Metastatic Pancreatic Carcinoma in the Ovary (tissue), 1 donor: ENCODE measurements around the gene MDM1.

GRCh38 chr12:66235091-66235933 is 46.3 kb downstream of the IRAK3 start:
- PRO-cap, result no peak

- PRO-cap, result no peak
These were observed 2.1 kb downstream of the HELB start for GRCh38 chr12:66304081-66305157.

DNA sequence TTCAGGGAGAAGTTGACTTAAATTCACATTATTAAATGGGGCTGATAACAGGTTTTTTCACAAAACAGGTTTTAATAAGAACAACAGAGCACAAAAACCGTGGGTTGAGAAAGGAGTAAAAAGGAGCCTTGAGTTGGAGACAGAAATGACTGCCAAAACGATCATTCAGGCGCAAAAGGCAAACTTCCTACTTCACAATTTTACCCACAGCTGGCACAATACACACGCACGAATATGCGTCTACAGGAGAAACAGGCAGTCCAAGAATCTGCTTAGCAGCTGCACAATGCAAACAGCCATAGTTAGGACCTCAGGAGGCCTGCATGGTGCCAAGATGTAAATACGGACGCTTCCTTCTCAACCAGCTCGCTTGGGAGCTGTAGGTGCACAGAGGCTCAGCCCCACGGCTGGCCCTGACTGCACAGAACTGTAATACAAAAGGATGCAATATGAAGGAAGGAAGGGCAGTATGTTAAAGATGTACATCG is 250.1 kb upstream of the CAND1 start:
- PRO-cap, result no peak

- PRO-cap, result no peak
These were observed 53.8 kb downstream of the CAND1 start for GRCh38 chr12:67322761-67323554.

GRCh38 chr12:67354476-67354779 is 85.3 kb downstream of the CAND1 start:
- PRO-cap, result no peak

DNA sequence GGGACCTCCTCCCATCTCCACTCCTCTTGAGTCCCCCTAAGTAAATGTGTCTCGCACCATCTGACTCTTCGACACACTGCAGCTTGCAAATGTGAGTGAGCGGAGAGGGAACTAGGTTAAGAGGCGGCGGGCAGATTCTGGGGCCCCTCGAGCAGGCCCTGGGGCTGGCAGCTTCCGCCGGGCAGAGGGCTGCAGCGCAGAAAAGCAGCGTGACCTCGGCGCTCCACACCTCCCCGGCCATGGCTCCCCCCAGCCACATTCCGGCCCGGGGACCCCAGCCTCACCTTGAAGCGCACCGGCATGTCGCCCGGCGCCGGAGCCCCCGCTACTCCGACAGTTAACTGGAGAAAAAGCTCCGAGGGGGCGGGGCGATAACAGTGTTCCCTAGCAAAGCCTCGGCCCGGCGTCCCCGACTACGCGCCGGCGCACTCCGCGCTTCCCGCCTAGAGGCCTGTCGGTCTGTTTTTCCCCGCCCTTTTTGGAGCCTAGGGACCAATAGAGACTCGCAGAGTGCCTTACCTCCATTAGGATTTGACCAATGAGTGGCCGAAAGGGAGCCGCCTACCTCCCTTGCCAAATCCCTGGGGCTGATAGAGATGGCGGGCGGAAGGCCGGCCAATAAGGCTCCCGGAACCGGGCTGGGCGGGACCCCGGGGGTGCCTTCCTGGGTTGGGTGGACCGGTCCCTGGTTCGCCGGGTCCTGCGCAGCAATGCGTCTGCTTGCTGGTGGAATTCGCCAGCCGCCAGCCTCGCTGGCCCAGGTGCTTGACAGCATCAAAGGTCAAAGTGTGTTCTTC is at the start of gene MDM1:
Gene MDM1 (minus strand): TSS at position 419 of the 797 bp plus-strand sequence.
- PRO-cap, result bidirectional peak, plus-strand start at position 688 of the sequence, minus-strand start at position 343 of the sequence

DNA sequence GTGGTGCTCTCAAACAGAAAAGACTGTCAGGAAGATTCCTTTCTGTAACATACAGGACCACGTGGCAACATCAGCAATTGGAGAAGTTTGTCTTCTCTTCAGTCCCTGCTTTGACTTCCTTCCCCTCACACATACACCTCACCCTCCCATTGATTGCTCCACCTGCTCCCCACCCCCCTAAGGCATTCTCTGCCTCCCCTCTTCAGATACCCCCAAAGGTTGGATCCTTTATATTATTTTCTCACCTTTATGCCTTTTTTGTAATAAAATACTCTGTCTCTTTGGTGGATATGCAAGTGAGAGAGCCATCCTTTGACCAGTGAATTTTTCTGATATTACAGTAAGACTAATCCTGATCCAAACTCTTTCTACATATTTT is 36.3 kb upstream of the MDM1 start:
- PRO-cap, result no peak

GRCh38 chr12:68440120-68440446 is 107.9 kb upstream of the MDM1 start:
- PRO-cap, result no peak

DNA sequence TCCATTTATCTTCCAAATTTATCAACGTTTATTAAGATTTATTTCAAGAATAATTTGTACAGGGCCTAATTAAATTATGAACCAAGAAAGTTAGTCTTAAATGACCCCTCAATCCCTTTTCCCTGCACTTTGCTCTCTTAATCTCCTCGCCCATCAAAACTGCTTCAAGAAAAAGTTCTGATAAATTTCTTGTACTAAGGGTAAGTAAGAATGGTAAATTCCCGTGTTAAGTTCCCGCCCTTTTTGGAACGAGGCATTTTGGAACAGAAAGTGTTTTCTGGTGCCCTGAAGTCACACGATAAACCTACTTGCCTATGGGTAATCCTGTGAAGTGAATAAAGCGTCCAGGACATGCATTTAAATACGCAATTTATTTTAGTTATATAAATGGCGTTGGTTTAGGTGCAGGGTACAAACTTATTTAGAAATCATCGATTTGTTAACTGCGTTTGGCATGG is 820 bp upstream of the RAP1B start:
- PRO-cap, result no peak

- PRO-cap, result no peak
These were observed 11.6 kb upstream of the CPM start for GRCh38 chr12:68944597-68945009.

- PRO-cap, result no peak
These were observed 23.7 kb downstream of the CPSF6 start for GRCh38 chr12:69262973-69263499.

- PRO-cap, result no peak
These were observed 52.3 kb upstream of the FRS2 start for GRCh38 chr12:69417913-69418262.

- PRO-cap, result no peak
These were observed 110.5 kb downstream of the MYRFL start for GRCh38 chr12:69935435-69936033.

DNA sequence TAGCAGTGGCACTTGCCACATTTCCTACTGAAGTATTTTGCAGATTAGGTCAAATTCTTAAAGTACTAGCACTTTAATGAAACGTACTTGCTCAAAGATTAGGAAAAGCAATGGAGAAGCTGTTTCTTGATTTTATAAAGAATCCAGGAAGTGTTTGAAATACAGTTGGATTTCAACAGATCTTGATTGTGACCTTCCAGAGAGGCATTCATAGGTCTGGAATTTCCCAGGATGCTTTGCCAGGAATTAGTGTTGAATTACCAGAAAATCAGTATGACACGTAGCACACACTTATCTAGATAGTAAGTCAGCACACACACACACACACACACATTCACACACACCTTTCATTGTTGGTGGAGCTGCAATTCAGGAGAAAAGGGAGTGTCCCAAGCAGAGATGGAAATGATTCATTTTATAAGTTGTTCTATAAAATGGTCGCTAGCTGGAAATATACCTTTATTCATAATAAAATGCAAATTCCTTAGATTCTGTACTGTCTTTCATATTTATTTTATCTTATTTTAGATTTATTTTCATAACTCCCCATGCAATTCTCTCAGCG is 162.8 kb downstream of the MYRFL start:
- PRO-cap, result no peak

- PRO-cap, result no peak
These were observed 163.5 kb downstream of the MYRFL start for GRCh38 chr12:69988628-69988923.

DNA sequence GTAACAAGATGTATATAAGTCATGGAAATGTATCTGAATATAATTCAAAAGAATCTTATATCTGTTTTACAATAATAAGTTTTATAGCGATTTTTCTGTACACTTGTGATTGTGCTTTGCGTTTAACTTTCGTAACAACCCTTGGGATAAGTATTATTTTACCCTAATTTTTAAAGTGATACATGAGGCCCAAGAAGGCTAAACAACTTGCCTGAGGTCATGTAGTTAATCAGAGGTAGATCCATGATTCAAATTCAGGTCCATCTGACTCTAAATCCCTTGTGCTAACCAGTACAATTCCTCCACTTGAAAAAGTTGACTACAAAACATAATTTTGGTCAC is 187.8 kb upstream of the CNOT2 start:
- PRO-cap, result no peak

DNA sequence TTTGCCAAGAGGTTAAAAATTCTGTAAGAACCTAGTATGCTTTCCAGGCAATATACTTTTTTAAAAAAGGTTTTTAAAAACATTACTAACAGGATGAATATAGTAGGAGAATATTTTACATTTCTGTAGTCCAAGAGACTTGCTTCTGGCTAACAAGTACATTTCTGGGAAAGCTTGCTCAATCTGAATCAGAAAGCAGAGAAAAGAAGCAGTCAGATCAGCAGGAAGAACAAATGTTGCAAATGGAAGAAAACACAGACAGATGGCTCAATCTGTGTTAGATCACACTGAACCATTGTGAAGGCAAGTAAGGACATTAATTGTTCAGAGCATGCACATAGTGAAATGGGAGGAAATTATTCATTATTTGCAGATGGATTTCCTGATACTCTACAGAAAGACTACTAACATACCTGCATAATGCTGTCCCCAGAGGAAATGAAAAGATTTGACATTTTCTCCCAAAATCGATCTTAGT is 65.2 kb upstream of the CNOT2 start:
- PRO-cap, result no peak

DNA sequence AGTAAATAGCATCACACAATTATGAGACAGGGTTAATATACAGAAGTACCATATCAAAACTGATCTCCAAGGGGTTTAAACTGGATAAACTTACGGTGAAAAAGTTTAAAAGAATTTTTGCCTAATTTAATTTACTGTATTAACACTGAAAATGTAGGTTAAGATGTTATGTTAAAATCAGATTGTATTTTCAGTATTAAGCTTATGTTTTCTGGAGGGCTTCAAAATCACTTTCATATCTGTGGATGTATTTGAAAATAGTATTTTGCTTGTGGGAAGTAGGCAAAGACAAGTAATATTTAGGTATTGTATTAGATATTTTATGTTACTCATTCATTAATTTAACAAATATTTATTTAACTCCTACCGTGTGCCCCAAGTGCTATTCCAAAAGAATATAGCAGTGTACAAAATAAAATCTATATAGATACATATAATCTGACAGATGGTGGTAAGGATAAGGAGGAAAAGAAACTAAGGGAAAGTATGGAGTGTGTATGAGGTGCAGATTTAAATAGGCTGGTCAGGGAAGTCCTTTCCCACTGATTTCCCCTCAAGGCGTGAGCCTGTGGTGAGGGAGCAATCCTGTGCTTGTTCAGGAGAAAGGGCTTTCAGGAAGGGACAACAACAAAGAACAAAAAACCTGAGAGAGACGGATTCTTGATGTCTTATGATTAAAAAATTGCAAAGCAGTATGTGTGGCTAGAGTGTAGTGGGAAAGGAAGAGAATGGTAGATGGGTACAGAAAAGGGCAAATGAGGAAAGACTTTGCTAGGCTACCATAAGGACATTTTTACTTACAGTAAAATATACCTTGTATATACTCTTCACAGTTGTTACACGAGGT is 15.2 kb downstream of the CNOT2 start:
- PRO-cap, result no peak

DNA sequence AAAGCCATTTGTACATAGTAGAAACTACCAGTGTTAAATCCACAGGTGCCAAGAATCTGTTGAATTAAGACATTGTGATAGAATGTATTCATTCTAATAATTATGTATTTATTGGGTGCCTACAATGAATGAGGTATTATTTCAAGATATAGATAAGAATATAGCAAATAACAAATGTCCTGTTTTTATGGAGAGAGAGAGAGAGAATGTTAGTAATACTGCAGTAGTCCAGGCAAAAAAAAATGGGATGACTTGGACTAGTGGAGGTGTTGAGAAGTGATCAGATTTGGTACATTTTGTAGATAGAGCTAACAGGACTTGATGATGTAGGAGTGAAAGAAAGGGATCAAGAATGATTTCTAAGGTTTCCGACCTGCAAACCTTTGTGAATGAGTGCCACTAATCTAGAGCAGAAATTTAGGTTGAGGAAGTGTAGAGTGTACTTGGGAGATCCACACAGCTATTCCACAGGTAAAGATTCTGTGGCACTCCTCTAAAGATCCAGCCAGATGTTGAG is 41.9 kb upstream of the KCNMB4 start:
- PRO-cap, result no peak

GRCh38 chr12:70458544-70459043 is 92.5 kb downstream of the KCNMB4 start:
- PRO-cap, result no peak